NCI-H460 (cell line): ENCODE data around the genes SMG1, CCP110, VPS35L, GPRC5B and PDILT.

GRCh38 chr16:17368762-17369359 is 101.9 kb downstream of the XYLT1 start:
RAMPAGE:
- cytosol, long total RNA: no peak
- long total RNA: no peak
- nucleus, long total RNA: no peak

RAMPAGE:
- cytosol, long total RNA: no peak
- long total RNA: no peak
- nucleus, long total RNA: no peak
Measured at GRCh38 chr16:17414042-17415065, 56.4 kb downstream of the XYLT1 start.

RAMPAGE:
- cytosol, long total RNA: no peak
- long total RNA: no peak
- nucleus, long total RNA: no peak
Measured at GRCh38 chr16:17460885-17461514, 9.8 kb downstream of the XYLT1 start.

DNA sequence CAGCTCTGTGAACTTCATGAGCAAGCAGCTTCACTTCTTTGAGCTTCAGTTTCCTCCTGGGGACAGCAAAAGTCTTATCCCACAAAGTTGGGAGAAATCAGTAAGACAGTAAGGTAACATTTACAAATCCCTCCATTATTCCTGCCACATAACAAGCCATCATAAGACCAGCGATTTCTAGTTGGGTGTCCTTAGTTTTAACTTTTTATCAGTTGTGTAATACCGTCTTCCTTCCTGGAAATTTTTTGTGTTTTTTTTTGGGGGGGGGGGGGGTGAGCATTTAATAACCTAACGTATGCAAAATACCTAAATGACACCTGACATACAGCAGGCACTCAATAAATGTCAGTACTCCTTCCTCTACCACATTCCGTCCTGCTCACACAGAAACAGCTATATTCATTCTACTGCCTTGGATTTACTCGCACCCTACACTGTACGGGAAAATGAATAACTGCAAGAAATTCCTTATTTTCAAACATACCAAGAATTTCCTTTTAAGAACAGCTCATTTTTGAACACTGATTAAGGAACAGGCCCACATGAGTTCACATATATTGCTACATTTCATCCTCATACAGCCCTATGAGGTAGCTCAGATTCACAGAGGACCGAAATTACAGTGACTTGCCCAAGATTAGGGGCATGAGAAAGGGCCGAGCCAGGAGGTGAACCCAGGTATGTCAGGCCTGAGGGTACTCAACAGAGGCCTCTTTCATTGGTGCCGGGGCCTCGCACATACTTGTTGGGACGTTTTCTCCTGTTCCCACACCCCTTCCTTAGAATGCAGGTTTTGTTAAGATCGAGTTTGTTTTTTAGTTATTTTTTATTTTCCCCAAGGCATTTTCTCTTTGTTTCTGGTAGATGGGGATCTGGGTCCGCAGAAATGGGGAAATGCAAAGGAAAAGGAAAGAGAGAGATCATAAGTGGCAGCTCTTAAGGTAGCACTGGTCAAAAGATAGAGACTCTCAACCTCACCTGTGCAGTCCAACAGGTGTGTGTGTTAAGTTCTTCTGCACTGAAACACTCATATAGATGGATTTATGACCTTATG is 5.1 kb downstream of the XYLT1 start:
RAMPAGE:
- cytosol, long total RNA: no peak
- long total RNA: no peak
- nucleus, long total RNA: no peak

GRCh38 chr16:17529915-17530468 is 59.2 kb upstream of the XYLT1 start:
RAMPAGE:
- cytosol, long total RNA: no peak
- long total RNA: no peak
- nucleus, long total RNA: no peak

GRCh38 chr16:18535290-18535791 is 26.6 kb downstream of the NOMO2 start:
RAMPAGE:
- cytosol, long total RNA: no peak
- long total RNA: no peak
- nucleus, long total RNA: no peak

DNA sequence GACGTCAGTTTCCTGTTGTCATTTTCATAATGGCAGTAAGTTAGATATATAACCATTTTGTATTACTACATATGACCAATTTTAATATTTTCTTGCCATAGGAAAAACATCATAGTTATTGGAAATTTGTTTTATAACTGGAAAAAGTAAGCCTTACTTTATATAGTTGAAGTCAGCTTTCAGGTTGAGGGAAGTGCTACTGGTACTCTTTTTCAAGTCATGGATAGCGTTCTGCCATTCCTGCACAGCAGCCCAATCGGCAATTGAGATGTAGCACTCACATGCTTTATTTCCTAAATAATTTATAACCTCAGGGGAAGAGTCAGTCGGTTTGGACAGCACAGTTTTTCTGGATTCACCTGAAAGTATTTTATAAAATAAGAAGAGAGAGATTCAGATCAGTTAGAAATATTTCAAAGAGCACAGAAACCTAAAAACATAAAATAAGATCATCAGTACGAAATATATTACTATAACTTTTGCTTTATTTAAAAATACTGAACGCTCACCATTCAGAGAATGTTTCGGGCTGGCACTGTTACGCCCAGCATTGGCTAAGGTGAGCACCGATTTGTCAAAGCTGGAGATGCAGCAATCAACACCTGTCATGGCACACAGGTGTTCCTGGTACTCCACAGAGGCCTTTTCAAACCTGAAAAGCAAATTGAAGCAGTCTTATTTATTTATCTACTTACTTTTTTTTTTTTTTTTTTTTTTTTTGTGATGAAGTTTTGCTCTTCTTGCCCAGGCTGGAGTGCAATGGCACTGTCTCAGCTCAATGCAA is 62.3 kb upstream of the ARL6IP1 start:
RAMPAGE:
- cytosol, long total RNA: no peak
- long total RNA: no peak
- nucleus, long total RNA: no peak

RAMPAGE:
- cytosol, long total RNA: start-site peak on the minus strand at chr16:18926117-18926161, 47 and 31 reads in 2 replicates
- long total RNA: no peak
- nucleus, long total RNA: start-site peak on the minus strand at chr16:18926097-18926441, 304 and 18 reads in 2 replicates
Measured at GRCh38 chr16:18925246-18926502, at the start of gene SMG1. TSS of gene SMG1 (minus strand) at chr16:18926408.

RAMPAGE:
- cytosol, long total RNA: no peak
- long total RNA: no peak
- nucleus, long total RNA: no peak
Measured at GRCh38 chr16:18959122-18959644, 24.6 kb upstream of the TMC7 start.

DNA sequence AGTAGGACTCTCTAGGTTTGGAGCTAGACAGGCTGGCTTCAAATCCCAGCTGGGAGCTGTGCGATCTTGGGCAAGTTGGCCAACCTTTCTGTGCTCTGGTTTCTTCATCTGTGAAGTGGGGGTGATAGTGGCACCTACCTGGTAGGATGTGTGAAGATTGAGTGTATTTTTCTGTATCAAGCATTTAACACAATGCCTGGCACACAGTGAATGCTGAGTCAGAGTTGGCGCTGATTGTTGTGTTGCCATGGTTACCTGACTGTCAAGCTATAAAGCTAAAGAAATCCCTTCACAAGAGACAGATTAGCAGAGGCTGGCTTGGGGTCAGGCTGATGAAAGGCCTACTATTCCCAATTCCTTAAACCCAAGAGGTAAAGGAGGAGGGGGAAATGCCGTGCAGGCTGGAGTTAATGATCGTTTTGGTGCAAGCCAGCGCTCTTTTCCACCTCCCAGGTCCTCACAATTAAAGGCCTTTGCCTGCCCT is 5.9 kb downstream of the CLEC19A start:
RAMPAGE:
- cytosol, long total RNA: no peak
- long total RNA: no peak
- nucleus, long total RNA: no peak

GRCh38 chr16:19392224-19392833 is 25.4 kb upstream of the TMC5 start:
RAMPAGE:
- cytosol, long total RNA: no peak
- long total RNA: no peak
- nucleus, long total RNA: no peak

DNA sequence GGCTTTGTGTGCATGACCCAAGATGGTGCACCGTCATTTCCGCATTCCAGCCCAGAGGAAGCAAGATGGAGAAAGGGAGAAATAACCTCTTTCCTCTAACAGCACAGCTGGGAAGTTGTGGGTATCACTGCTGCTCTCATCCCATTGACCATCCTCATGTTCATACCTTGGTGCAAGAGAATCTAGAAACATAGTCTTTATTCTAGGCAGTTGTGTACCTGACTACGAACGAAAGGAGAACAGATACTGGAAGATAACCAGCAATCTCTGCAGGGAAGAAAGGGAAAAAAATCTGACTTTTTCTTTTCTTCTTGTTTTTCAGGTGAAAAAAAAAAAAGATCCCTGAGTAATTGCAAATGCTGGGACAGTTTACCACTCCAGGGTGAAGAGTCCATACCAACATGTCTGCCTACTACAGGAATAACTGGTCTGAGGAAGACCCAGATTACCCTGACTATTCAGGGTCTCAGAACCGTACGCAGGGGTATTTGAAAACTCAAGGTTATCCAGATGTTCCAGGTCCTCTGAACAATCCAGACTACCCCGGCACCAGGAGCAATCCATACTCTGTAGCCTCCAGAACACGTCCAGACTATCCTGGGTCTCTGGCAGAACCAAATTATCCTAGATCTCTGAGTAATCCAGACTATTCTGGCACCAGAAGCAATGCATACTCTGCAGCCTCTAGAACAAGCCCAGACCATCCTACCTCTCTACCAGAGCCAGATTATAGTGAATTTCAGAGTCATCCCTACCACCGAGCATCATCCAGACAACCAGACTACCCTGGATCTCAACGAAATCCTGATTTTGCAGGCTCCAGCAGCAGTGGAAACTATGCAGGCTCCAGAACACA is 22.2 kb downstream of the TMC5 start:
RAMPAGE:
- cytosol, long total RNA: no peak
- long total RNA: no peak
- nucleus, long total RNA: no peak

DNA sequence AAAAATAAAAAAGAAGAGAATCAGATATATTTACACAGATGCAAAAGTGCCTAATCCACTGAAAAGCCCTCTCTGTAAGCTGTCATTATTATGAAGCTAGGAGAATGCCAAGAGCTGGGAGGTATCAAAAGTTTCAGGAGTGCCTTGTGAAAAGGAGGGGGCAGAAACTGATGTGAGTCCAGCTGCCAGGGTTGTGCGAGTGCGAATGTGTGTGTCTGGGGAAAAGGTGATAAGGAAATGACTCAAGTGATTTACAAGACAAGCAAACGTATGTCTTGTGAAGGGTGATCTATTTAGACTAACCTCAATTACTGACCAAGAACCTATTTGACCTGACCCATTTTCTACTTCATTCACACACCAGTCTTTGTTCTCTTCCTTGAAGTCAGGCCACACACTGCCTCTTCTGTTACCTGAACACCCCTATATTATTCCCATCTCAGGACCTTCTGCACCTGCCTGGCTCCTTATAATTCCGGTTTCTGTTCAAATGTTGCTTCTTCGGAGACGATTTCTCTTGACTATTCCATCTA is 1.1 kb downstream of the GDE1 start:
RAMPAGE:
- cytosol, long total RNA: no peak
- long total RNA: no peak
- nucleus, long total RNA: no peak

GRCh38 chr16:19523614-19524456 is at the start of gene CCP110:
TSS of gene CCP110 (plus strand) at chr16:19523942.
RAMPAGE:
- cytosol, long total RNA: start-site peak on the plus strand at chr16:19523937-19523956, 98 and 67 reads in 2 replicates
- long total RNA: start-site peak on the plus strand at chr16:19523894-19523956, 58 and 53 reads in 2 replicates
- nucleus, long total RNA: start-site peak on the plus strand at chr16:19523883-19523956, 155 and 90 reads in 2 replicates

DNA sequence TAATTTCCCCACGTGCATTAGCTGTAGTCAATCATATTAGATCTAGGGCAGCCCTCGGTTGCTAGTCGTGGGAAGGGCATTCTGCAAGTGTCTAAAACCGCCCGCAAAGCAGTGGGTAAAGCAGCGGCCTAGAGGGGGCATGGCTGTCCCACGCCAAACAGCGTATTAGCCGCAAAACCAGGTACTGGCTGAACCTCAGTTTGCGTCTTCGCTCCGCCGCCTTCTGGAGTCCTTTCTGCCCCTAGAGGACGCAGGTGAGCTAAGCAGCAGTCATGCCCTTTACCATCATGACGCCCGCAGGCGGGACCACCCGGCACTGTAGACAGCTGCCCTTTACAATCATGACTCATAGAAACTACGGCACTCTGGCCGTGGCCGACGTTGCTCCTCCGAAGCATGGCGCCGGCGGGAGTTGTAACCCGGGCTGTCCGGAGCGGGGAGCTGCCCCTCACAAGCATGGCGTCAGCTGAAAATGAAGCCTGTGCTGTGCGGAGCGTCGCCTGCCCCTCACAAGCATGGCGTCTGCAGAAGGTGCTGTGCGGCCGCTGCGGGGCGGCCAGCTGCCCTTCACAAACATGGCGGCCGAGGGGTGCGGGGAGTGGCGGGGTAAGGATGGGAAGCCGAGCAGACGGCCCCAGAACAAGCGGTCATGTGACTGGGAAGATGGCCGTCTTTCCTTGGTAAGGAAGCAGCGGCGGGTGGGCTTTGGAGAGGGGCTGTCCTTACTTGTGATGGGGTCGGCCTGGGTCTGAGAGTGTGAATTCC is at the start of gene VPS35L:
TSS of gene VPS35L (plus strand) at position 637 of the 765 bp plus-strand sequence.
RAMPAGE:
- cytosol, long total RNA: start-site peak on the plus strand centred at position 649 of the sequence, 29 bp wide, 134 and 73 reads in 2 replicates
- long total RNA: no peak
- nucleus, long total RNA: no peak

GRCh38 chr16:19857506-19857994 is 27.1 kb downstream of the GPRC5B start:
RAMPAGE:
- cytosol, long total RNA: no peak
- long total RNA: no peak
- nucleus, long total RNA: no peak

GRCh38 chr16:19883155-19884205 is 1.2 kb downstream of the GPRC5B start:
RAMPAGE:
- cytosol, long total RNA: no peak
- long total RNA: no peak
- nucleus, long total RNA: no peak

DNA sequence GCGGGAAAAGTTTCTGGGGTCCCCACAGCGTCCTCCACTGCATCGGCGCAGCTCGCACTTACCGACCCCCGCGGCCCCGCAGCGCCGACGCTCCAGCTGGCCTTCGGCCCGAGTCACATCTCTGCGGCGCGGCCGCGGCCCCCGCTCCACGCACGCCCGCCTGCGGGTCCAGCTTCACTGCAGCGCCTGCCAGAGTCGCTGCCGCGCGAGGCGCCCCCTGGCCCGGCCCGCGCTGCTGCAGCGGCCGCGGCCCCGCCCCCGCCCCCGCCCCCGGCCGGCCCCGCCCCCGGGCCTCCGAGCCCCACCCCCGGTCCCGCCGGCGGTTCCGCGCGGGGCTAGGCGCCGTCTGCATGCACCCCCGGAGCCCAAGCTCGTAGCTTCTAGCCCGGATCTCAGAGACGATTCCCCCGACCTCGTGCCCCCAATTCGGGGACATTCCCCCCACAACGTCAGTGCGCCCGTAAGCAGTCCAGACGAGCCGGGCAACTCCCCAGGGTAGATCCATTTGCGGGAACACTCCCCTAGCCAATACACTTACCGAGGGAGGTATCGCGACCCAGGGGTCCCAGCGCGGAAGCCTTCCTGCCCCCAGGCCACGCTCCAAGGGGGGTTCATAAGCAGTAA is at the start of gene GPRC5B:
TSS of gene GPRC5B (minus strand) at position 184 of the 624 bp plus-strand sequence.
RAMPAGE:
- cytosol, long total RNA: no peak
- long total RNA: no peak
- nucleus, long total RNA: no peak

RAMPAGE:
- cytosol, long total RNA: no peak
- long total RNA: no peak
- nucleus, long total RNA: no peak
Measured at GRCh38 chr16:20216887-20217388, 110.4 kb downstream of the GP2 start.

GRCh38 chr16:20404609-20404880 is at the start of gene PDILT:
TSS of gene PDILT (minus strand) at chr16:20404737.
RAMPAGE:
- cytosol, long total RNA: no peak
- long total RNA: no peak
- nucleus, long total RNA: no peak